ENCODE measurements around a stretch of chr7.

- RRBS: no CpG with 5 or more reads among the region's 9 CpGs
Observed at GRCh38 chr7:131188276-131189185, 139.1 kb upstream of the MKLN1 start.

DNA sequence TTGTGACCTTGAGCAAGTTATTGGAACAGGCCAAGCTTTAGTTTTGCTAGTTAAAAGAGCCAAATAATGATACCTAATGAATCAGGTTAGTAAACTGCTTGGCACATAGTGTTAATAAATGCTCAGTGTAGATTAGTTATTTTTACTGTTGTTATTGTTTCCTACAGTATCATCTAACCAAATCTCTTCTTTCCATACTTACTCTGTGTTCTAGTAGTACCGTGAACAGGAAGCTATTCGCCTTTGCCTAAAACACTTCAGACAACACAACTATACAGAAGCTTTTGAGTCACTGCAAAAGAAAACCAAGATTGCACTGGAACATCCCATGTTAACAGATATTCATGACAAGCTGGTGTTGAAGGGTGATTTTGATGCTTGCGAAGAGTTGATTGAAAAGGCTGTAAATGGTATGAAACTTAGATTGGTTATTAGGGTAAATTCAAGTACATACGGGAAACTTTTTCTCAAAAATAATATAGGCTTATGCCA is 71.4 kb downstream of the MKLN1 start:
- RRBS: no CpG with 5 or more reads among the region's 4 CpGs

DNA sequence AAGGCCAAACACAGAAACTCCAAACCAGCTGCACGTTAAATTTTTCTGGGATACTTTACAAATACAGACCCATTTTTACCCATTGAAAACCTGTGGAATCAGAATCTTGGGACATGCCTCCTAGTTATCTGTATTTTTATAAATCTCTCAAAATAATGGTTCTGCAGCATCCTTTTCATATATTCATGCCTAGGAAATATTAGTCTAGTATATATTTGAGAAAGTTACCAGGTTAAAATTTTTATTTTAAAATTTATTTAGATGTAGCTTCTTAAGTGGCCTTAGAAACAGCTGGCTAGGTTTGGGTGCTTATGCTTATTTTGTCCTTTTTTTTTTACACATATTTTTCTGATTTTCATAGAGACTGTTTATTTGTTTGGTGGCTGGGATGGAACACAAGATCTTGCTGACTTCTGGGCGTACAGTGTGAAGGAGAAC is 101.0 kb downstream of the MKLN1 start:
- RRBS: no CpG with 5 or more reads among the region's 2 CpGs

DNA sequence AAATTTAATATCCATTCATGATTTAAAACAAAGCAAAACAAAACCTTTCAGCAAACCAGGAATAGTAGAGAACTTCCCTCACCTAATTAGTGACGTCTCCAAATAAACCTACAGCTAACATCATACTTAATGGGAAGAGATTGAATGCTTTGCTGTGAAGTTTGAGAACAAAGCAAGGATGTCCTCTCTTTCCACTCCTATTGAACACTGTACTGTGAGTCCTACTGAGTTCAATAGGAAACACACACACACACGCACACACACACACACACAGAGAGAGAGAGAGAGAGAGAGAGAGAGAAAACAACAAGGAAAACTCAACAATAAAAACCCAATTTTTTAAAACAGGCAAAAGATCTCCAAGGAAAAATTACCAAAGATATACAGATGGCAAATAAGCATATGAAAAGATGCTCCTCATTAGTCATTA is 32.3 kb downstream of the PODXL start:
- RRBS: no CpG with 5 or more reads among the region's 2 CpGs

DNA sequence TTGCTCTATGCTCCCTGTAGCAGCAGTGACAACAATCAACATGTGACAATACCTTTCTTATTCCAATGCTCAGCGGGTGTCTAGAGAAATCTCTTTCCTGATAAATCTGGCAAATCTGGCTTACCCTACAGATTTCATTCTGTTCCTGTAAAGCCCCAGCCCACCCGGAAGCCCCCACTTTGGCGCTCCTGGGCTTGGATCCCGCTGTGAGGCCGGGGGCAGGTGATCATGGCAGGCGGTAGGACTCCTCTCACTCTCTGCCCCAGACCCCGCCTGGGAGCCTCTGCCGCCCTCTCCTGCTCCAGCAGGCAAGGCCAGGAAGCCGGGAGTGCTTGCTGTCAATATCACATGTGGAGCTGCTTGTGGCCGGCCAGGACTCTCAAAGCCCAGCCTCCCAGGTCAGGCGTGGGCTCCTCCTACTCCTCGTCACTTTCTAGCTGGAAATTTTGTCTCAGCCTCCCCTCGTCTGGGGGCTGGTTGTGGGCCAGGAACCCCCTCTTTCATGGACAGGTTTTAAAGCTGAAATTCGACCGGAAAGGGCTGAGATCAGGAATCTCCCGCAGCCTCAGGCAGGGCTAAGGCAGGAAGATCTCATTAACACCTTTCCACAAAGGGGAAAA is 273.5 kb upstream of the PODXL start:
- RRBS: 12% methylated on average over 5 of the region's 16 CpGs

- RRBS: no CpG with 5 or more reads among the region's 8 CpGs
Observed at GRCh38 chr7:131948453-131949244, 392.2 kb upstream of the PODXL start.

DNA sequence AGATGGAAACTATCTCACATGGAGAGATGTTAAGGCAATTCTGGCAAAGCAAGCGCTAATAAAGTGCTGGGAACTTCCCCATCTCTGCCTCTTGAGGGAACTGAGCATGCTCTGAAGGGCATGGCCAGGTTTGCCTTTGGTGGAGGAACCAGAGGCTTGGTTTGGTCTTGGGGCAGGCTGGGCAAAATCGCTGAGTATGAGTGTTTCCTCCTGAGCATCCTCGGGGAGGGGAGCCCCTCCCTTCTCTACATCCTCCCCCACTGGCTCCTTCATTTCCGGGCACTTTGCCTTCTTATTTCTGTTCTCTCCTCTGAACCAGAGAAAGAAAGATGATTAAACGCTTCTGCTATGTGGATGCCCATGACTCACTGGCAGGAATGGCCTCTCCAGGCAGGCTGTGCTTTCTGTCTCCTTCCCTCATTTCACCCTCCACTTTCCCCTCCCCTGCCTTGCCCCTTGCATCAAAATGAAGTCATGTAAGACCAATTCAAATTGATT is 509.1 kb upstream of the PODXL start:
- RRBS: no CpG with 5 or more reads among the region's 5 CpGs

- RRBS: no CpG with 5 or more reads among the region's 5 CpGs
Observed at GRCh38 chr7:132225197-132225549, 351.1 kb downstream of the PLXNA4 start.

DNA sequence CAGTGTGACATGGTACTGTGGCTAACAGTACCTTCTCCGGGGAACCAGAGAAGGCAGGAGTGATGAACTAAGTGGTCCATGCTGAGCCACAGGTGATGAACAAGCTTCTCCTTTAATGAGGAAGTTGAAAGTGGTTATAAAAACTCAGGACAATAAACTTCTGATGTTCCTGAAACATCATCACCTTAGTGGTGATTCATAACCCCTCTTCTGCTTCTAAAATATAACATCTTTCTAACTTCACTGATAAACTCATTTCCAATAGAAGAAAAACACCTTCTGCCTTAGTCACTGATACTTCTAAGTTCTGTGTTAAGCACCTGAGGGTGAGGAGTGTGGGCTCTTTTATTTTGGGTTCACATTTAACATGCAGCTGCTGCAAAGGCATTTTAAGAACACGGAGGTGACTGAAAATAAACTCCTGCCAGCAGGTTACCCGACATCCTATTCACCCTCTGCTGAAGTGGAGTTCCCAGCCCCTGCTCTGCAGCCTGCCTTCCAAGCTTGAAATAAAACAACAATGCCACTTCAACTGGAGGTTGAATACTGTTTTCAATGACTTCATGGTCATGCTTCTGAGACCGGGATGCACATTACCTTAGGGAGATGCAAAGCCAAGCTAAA is 202.8 kb upstream of the PLXNA4 start:
- RRBS: no CpG with 5 or more reads among the region's 4 CpGs

DNA sequence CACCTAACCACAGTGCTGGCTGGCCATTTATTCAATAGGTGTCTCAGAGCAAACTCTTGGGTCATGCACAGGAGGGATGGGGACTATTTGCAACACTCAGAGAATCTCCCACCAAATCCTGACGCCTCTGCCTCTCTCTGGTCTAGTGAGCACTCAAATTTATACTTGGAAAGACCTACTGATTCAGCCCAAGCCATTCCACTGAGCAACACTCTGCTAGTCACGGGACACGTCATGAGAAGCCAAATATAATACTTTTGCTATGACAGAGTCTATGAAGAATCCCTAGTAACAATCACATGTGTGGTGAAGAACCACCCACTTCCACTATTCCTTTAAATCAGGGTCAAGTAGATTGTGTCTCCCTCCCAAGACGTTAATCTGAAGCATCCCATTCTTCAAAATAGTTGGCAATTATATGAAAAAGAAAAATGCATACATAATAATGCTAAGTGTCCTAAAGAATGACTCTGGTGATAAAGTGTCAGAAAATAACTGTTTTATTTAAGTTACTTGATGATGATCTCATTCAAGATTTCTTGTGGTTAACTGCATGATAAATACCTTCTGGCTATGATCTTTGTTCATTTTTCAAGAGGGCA is 28.5 kb downstream of the CHCHD3 start:
- RRBS: no CpG with 5 or more reads among the region's 4 CpGs

DNA sequence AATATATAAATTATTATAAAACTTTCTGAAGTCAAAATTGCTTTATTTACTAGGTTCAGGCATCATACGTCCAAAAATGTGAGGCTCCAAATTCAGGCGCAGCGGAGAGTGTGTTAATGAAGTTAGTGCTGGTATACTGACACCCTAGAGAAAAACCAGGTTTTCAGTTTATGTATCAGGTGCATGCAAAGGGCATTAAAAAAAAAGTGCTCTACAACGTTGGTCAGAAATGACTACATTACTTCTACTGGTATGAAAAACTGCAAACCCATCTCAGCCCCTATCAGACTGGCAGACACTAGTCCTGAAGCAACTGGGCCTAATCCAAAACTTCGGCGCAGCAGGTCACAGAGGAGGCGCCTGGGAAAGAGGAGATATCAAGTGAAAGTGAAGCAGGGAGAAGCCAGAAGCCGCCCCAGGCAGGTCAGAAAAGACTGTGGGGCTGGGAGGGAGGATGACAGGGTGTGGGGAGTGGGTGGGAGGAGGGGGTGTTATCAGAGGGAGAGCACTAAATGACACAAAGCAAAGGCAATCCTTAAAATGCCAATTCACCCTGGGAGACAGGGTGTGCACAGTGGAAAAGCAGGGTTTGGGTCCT is 886 bp downstream of the CHCHD3 start:
- RRBS: no CpG with 5 or more reads among the region's 8 CpGs

DNA sequence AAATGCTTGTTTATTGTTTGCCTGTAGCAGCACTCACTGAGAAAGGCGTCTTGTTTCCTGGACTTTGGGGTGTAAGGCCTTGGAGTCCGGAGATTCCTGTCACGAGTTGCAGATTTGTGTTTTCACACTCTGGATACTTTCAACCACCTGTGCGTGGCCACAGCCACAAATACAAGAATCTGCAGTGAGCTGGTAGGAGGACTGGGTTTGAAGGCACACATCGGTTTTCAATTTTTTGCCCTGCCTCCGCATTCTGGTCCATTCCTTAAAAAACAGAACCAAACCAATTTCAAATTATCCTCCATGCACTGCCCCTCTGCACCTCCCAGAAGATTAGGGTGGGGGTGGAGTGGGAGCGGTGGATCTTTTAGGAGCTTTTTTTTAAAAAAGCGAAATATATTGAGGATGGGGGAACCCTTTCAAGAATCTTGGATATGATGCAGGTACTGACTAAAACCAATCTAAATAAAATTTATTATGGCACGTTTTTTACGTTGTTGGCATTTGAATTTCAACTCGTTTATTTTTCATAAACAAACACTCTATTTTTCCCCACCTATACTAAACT is 719 bp downstream of the EXOC4 start:
- RRBS: no CpG with 5 or more reads among the region's 11 CpGs

DNA sequence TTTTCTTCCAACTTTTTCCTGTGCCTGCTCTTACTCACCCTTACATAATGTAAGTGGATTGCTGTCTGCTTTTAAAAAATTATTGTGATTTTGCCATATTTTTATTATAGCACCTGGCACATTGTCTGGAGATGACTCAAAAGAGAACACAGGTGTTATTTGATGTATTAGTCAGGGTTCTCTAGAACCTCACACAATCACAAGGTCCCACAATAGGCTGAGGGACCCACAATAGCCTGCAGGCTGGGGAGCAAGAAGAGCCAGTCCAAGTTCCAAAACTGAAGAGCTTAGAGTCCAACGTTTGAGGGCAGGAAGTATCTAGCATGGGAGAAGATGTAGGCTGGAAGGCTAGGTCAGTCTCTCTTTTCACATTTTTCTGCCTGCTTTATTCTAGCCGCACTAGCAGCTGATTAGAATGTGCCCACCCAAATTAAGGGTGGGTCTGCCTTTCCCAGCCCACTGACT is 390.1 kb downstream of the EXOC4 start:
- RRBS: no CpG with 5 or more reads among the region's 2 CpGs

GRCh38 chr7:134278780-134279223 is 37.9 kb downstream of the SLC35B4 start:
- RRBS: no CpG with 5 or more reads among the region's 4 CpGs

GRCh38 chr7:134353293-134353879 is 36.7 kb upstream of the SLC35B4 start:
- RRBS: no CpG with 5 or more reads among the region's 8 CpGs

- RRBS: 3% methylated on average over 22 of the region's 54 CpGs
Observed at GRCh38 chr7:134458080-134458904, 608 bp downstream of the AKR1B1 start.

DNA sequence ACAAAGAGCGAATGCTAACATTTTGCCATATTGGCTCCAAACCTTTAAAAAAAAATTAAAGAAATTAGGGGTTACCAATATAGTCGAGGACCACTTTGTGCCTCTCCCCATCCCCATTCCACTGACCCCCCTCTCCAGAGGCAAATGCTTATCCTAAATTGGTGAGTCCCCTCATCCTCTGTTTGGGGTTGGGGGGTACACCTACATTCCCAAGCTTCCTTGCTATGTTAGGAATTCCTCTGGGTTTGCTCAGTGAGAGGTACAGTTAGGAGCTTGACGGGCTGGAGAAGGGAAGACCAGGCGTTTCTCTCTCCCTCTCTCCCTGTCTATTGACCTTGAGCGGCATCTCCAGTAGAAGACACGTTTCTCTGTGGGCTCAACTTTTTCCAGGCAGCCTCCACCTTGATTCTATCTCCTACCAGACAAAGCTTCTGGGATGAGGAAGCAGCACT is 6.7 kb upstream of the AKR1B15 start:
- RRBS: no CpG with 5 or more reads among the region's 6 CpGs

GRCh38 chr7:134562178-134562456 is 13.2 kb downstream of the AKR1B15 start:
- RRBS: no CpG with 5 or more reads among the region's 4 CpGs

DNA sequence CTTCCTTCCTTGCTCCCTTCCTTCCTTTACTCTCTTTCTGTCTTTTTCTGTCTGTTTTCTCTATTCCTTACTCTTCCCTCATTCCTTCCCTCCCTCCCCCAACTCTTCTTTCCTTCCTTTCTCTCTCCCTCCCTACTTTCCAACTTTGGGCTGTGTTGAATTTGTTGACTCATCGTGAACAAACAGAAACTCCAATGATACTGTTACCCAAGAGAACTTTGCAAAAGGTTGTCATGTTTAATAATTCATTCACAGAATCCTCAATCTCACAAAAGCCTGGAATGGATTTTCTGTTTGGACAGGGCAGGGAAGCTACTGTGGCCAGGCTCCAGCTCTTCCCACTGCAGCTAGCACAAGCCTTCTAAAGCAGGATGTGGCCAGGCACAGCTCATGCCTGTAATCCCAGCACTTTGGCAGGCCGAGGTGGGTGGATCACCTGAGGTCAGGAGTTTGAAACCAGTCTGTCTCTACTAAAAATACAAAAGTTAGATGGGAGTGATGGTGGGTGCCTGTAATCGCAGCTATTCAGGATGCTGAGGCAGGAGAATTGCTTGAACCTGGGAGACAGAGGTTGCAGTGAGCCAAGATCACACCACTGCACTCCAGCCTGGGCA is 14.1 kb downstream of the AKR1B15 start:
- RRBS: no CpG with 5 or more reads among the region's 3 CpGs

GRCh38 chr7:134564914-134565269 is 16.0 kb downstream of the AKR1B15 start:
- RRBS: no CpG with 5 or more reads among the region's 8 CpGs

Data from HGPS cell (cell line).